Cardiac muscle cell (in vitro differentiated cells and primary cell): ENCODE results near the genes PHF11, C13orf42 and SERPINE3.

GRCh38 chr13:49299014-49299612 lies 51.4 kb downstream of the CDADC1 start:
- RAMPAGE, long total RNA, result no peak
- RRBS, result no CpG with 5 or more reads among the region's 6 CpGs

DNA sequence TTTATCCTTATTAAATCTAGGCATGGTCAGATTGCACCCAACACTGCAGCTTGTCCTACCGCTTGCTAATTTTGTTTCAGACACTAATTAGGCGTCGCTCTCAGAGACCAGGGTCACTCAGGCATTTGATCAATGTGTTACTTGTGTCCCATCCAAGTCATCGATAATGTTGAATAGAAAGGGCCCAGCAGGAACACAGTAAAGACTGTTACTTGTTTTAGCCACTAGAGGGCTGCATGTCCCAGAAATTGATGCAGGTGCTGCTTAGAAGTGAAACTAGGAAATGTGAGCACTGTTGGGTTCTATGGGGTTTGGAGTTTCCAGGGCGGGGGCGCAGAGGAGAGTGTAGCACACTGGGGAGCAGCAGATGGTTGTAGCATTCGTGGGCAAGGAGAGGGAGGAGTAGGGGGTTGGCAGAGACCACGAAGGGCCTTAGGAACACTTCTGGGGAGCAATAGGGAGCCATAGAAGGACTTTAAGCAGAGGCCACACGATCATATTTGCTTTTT lies 53.4 kb downstream of the CDADC1 start:
- RAMPAGE, long total RNA, result no peak
- RRBS, result no CpG with 5 or more reads among the region's 9 CpGs

DNA sequence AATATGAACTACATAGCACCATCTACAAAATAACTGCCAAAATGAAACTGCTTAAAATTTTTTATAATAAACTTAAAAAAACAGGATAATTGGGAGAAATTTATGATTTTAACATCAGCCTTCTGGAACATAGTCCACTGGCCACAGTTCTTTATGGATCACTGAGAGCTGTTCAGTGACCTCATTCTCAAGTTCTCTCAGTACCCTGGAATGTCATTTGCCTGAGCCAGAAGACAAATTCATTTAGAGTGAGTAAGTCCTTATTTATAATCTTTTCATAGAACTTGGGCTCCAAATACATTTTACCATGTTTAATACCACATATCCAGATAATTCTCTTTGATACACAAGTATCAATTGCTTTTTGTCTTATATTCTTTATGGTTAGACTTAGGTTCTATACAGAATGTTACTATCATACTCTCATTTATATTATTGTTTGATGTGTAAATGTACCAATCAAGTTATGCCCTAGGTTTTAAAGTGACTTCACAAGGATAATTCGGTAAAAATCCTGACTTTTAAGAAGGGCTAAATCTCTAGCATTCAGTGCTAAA lies 87.6 kb downstream of the CAB39L start:
- RAMPAGE, long total RNA, result no peak
- RRBS, result no CpG with 5 or more reads among the region's 1 CpG

GRCh38 chr13:49397281-49397682 lies 46.6 kb downstream of the CAB39L start:
- RAMPAGE, long total RNA, result no peak
- RRBS, result no CpG with 5 or more reads among the region's 1 CpG

- RAMPAGE, long total RNA, result no peak
- RRBS, result no CpG with 5 or more reads among the region's 2 CpGs
These were observed 10.6 kb downstream of the SETDB2 start for GRCh38 chr13:49454765-49454964.

DNA sequence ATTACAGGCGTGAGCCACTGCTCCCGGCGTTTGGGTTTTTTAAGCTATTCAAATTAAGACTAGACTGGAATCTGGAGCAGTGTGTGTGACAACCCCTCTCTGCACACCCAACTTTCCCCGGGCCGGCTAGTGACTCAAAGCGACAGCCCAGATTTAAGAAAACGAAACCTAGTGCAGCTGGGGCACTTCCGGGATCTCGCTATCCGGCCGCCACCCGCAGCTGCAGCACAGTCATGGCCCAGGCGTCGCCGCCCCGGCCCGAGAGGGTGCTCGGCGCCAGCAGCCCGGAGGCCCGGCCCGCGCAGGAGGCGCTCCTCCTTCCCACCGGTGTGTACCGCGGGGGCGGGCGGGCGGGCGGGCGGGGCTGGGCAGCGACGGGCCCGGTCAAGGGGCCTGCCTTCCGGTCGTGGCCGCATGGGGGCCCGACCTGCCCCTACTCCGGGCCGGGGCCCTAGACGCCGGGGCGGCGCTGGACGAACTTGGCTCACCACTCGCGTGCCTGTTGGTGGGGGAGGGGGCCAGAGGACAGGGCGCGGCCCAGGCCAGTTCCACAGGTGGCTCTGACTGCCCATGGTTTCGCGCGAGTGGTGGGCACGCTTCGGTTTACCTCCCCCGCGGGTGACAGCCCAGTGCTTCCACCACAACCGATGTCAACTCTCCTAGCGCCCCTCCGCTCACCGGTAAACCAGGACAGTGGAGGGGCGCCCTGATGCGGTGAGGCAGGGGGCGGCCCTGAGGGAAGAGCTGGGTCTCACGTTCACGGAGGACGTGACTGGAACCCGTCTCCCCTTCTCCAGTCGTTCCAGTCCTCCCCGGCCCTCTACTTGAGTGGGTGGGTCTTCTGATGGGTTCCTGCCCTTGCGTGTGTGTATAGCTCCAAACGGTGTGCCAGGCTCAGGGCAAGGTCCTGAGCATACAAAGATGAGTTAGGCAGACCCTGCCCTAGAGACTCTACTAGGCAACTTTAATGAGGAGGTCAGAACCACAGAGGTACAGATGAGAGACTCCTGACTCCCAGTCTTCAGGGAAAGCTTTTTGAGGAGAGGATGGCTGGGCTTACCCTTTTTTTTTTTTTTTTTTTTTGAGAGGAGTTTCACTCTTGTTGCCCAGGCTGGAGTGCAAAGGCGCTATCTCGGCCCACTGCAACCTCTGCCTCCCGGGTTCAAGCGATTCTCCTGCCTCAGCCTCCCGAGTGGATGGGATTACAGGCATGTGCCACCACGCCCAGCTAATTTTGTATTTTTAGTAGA lies at the start of gene PHF11:
Gene PHF11 (plus strand): TSS at position 185 of the 1,250 bp plus-strand sequence.
- RAMPAGE, long total RNA, result start-site peak on the plus strand centred at position 206 of the sequence, 30 bp wide, 160 and 30 reads in 2 replicates
- RRBS, result 5% methylated on average over 26 of the region's 78 CpGs

- RAMPAGE, long total RNA, result no peak
These were observed 77.5 kb downstream of the KCNRG start for GRCh38 chr13:50092744-50093179.

DNA sequence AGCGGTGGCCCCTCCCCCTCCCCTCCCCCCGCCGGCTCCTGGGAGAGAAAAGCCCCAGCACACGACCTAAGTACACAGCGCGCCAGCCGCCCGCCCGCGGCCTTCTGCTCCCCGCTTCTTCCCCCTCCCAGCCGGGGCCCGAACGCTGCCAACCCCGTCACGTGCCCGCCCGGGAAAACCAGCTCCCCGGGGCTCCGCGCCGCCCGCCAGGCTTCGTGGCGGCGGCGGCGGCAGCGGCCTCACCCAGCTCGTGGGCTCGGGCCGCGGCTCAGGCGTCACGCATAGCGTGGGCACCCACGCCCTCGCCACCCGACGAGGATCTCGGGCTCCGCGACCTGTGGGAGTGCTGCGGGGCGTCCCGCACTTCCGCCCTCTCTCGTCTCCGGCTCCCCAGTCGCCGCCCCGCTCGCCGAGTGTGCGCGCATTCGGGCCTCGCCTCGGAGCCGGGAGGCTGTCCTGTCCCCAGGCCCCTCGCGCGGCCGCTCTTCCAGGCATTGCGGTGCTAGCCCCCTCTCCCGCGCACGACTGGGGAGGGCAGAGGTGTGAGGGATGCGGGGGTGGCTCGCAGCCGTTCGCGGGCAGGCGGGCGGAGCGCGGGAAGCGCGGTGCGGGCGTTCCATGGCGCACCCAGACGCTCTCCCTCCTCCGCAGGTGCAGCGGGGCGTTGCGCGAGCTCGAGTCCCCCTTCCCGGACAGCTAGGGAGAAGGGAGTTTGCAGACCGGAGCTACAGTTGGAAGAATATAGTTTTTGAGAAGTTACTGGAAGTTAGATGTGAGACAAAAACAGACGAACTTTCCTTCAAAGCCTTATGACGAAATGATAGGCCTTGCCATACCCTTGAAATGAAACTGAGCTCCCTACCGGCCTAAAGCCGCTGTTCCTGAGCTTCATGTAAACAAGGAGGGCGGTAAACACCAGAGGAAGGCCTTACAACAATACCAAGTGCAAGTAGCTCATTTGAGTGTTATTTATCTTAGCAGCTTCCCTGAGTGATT lies 110.7 kb downstream of the KCNRG start:
- RAMPAGE, long total RNA, result no peak
- RRBS, result 3% methylated on average over 22 of the region's 96 CpGs

DNA sequence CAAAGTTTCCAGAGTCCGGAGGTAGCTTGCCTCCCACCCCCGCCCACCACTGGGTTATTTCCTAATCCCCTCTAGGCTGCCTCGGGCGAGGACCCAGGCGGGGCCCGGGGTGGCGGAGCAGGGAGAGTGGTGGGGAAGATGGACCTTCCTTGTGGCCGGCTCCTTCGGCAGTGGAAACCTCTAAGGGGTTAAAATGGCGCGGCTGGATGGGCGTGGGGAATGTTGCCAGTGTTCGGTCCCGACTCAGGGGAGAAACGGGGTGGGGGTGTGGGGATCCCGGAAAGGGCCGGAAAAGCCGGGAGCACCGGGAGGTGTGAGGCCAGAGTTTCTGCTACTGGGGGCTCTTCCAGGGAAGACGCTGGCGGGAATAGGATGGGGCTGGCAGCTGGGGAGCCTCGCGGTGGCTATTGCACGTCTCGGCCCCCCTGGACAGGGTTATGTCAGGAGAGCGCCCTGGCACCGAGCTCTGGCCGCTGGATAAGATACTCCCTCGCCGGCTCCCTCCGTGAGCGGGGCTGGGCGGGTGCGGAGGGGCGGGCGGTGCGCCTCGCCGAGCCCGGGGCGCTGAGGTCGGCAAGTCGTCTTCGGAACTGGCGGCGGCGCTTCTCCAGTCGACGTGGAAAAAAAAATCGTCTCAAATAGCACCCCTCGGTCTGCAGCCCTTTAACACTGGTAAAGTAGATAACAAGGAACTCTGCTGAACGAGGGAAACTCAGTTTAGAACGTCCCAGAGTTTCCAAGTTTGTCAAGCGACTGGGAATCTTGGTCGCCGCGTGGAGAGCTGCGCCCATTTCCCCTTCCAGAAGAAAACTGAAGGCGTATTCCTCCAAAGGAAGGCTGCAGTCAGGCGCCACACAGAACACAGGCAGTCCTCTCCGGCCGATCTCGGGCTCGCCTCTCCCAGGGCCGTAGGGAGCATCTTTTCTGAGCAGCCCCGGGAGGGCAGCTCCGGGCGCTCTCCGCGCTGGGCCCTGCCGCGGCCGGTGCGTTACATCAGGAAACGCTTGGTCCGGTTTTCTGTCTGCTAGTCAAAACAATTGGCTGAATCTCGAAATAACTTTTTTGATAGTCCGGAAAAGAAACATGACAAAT lies 115.0 kb downstream of the KCNRG start:
- RAMPAGE, long total RNA, result no peak
- RRBS, result 3% methylated on average over 29 of the region's 78 CpGs

GRCh38 chr13:50141105-50141507 lies 125.9 kb downstream of the KCNRG start:
- RAMPAGE, long total RNA, result no peak
- RRBS, result no CpG with 5 or more reads among the region's 7 CpGs

GRCh38 chr13:50208429-50208740 lies 193.1 kb downstream of the KCNRG start:
- RAMPAGE, long total RNA, result no peak
- RRBS, result no CpG with 5 or more reads among the region's 4 CpGs

DNA sequence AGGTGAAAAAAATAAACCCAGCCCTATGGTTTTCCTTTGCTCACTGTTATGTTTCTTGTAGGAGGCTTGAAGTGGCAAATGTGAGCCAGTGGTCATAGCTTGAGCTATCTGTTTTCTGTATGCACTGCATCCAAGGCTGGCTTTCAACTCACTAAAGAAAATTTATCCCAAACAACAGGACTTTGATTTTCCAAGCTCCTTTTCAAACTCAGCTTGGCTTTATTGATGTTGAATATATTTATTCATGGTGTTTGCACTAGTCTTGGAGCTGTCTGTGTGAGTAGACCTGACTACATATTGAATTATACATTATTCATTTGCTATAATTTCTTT lies 240.6 kb downstream of the KCNRG start:
- RAMPAGE, long total RNA, result no peak

GRCh38 chr13:50484265-50484833 lies 359.1 kb downstream of the DLEU7 start:
- RAMPAGE, long total RNA, result no peak
- RRBS, result no CpG with 5 or more reads among the region's 10 CpGs

GRCh38 chr13:50892080-50892575 lies 17.5 kb upstream of the RNASEH2B start:
- RAMPAGE, long total RNA, result no peak
- RRBS, result no CpG with 5 or more reads among the region's 3 CpGs

DNA sequence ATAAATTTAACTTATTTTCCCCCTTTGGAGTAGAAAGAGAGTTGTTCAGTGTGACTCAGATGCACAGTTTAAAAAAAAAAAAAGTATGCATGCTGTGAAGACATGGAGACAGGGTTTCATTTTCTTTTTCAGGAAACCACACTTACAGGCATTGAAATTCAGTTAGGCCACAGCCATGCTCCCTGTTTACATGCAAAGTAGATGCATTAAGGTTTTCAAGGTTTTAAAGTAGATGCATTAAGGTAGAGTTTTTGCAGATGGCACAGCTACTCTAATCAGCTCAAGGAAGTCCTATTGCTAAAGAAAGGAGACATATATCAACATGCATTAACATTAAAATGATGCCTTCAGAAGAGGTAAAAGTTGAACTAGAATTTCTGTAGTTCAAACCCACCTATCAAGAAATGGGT lies 16.0 kb upstream of the RNASEH2B start:
- RAMPAGE, long total RNA, result no peak

- RAMPAGE, long total RNA, result no peak
- RRBS, result no CpG with 5 or more reads among the region's 18 CpGs
These were observed at the start of gene C13orf42 for GRCh38 chr13:51110992-51111522. Gene C13orf42, minus strand, starts transcription at chr13:51111274.

DNA sequence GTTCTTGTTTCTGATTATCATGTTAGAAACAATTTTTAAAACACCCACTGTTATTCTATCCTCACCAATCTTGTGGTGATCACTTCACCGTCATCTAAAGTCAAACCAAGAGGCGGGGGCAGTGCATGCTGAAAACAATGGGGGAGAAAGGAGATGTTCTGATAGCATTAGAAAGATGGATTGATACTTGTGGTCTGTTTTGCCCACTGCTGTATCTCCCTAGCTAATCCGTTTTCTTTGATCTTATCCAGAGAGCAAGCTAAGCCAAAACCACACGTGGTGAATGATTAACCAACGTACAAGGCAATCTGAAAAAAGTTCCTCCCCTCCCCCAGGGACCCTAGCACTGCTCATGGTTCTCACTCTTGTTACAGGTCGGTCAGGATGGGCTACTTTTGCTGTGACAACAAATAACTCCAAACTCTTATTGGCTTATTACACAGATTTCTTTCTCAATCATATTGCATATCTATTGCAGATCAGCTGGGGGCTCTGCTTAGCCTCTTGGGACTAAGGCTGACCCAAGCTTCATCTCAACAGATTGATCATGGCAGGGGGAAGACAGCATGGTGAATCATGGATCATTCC lies 11.8 kb upstream of the C13orf42 start:
- RAMPAGE, long total RNA, result no peak
- RRBS, result no CpG with 5 or more reads among the region's 6 CpGs

DNA sequence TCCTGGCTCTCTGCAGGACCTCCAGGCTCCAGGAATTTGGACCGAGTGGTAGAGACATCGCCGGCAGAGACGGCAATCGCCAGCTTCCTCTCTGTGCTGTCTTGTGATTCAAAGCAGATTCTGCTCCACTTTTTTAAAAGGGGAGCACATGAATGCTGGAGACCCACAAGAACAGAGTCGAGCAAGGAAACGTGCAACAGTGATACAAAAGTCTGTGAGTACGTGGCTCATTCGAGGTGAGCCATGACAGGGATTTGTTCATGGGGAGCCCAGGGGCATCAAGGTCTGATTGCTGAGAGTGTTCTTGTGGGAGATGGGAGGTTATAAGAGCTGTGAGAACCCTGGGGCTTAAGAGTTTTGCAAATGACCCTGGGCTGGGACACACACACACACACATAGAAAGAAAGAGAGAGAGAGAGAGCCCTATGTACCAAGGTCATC lies at the start of gene SERPINE3:
Gene SERPINE3 (plus strand): TSS at position 162 of the 441 bp plus-strand sequence.
- RAMPAGE, long total RNA, result no peak
- RRBS, result no CpG with 5 or more reads among the region's 9 CpGs

DNA sequence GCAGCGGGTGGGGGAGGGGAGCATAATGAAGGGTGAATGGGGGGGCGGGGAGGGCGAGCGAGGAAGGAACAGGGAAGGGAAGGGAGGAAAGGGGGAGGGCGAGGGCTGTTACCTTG lies 1.1 kb downstream of the INTS6 start:
- RAMPAGE, long total RNA, result no peak
- RRBS, result no CpG with 5 or more reads among the region's 5 CpGs

- RAMPAGE, long total RNA, result no peak
- RRBS, result no CpG with 5 or more reads among the region's 6 CpGs
These were observed 41.7 kb upstream of the WDFY2 start for GRCh38 chr13:51542423-51543046.